ENCODE measurements around a stretch of chr2.

- PRO-cap, result bidirectional peak, plus-strand start at chr2:43101094, minus-strand start at chr2:43101060
These were observed 125.4 kb downstream of the ZFP36L2 start for GRCh38 chr2:43100732-43101712.

DNA sequence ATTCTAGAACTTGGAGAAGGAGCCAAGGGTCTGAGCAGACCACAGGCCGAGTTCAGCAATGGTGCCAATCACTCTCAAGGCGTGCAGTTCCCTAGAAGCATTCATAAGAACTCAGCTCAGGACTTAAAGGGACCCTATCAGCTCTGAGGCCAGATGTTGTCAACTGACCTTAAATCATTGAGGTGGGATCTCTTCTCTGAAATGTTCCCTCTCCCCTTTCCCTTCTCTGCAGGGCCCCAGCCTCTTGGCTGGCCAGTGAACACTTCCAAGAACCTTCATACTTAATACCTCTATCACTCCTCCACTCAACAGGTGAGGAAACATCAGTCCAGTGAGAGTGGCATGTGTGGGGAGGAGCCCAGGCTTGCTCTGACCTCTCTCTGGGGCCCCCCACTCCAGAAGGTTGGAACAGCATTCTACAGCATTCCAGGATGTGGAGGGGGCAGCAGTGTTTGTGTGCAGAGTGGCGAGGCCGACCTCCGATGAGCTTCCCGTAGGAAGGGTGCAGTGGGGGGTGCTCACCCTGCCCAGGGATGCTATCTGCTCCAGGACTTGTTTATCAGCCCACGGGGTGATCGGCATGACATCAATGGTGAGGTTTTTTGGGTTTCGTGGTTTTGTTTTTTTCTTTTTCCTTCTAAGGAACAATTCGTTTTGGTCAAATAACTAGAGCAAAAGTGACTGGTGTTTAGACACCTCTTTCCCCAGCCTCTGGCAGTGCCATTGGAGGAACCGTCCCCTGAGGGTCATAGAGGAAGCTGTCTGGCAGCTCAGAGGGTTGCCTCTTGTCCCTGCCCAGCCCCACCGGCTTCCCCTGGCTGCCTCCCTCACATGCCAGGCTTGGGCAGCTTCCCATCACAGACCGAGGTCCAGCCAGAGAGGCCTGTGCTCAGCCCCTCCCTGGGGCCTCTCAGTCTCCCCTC lies 96.7 kb downstream of the ZFP36L2 start:
- PRO-cap, result no peak

DNA sequence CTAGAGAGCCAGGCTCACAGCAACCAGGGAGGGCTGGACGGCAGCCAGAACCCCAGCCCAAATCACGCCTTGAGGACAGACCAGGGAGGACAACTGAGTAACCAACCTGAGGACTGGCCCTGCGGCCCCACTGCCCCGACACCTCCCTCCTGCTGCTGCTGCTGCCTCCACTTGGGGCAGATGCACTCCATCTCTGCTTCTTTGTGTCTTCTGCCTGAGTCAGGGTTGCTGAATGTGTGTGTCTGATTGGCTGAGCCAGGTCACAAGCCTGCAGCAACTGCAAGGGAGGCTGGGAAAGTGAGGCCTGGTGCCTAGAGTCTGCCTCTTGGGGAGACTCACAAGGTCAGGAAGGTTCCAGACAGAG lies 83.5 kb downstream of the ZFP36L2 start:
- PRO-cap, result no peak

DNA sequence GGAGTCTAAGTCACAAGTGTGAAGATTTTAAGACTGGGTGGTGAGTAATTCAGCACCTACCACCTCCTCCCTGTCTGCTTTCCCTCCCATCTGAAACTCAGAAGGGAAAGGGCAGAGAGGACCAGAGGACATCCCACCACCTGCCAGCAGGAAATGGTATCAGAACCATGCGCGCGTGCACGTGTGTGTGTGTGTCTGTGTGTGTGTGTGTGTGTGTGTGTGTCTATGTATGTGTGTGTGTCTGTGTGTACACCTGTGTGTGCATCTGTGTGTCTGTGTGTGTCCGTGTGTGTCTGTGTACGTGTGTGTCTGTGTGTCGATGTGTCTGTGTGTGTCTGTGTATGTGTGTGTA lies 76.9 kb downstream of the ZFP36L2 start:
- PRO-cap, result no peak

- PRO-cap, result no peak
These were observed 32.8 kb downstream of the ZFP36L2 start for GRCh38 chr2:43193623-43194010.

DNA sequence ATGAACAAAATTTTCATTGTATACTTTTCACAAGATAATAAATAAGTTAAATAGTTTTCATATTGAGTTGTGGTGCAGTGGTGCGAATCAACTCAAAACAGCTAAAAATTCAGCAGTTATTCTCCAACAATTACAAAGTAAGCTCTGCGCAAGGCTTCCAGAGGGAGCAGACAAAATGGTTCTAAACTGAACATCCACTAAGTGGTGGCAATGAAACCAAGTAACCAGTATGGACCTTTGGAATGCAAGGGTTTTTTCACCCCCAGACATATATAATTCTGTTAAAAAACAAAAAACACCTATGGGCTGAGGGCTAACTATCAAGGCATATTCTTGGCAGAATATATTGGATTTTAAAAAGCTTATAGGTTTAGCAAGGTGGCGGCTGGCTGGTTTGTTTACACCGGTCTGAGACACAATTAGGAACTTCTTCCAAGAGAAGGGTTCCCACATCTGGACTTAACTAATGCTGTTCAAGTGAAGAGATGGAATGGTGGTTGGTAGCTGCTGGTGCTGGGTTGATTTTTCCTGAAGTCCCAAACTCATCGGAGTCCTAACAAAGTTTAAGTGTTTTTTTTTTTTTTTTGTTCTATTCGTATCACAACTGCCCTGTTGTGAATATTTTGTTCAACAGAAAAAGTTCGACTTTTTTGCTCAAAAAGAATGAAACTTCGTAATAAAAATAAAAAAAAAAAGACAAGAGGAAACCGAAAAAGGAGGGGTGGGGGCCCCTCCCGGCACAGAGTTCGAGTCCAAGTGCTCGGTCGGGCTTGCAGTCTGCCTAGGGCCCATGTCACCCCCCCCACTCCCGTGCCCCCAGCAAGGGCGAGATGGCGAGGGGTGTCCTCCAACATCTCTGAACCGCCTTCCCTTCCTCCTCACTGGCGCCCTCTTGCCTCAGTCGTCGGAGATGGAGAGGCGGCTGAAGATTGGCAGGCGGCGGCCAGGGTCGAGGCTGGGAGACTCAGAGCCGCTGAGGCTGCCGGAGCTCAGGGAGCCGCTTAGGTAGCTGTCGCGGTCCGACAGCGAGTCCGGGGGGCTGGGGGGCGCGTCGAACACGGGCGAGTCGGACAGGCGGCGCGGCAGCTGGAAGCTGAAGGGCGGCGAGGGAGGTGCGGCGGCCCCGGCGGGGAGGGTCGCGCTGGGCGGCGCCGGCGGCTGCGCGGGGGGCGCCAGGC lies 2.6 kb downstream of the ZFP36L2 start:
- PRO-cap, result bidirectional peak, plus-strand start at position 967 of the sequence, minus-strand start at position 883 of the sequence

DNA sequence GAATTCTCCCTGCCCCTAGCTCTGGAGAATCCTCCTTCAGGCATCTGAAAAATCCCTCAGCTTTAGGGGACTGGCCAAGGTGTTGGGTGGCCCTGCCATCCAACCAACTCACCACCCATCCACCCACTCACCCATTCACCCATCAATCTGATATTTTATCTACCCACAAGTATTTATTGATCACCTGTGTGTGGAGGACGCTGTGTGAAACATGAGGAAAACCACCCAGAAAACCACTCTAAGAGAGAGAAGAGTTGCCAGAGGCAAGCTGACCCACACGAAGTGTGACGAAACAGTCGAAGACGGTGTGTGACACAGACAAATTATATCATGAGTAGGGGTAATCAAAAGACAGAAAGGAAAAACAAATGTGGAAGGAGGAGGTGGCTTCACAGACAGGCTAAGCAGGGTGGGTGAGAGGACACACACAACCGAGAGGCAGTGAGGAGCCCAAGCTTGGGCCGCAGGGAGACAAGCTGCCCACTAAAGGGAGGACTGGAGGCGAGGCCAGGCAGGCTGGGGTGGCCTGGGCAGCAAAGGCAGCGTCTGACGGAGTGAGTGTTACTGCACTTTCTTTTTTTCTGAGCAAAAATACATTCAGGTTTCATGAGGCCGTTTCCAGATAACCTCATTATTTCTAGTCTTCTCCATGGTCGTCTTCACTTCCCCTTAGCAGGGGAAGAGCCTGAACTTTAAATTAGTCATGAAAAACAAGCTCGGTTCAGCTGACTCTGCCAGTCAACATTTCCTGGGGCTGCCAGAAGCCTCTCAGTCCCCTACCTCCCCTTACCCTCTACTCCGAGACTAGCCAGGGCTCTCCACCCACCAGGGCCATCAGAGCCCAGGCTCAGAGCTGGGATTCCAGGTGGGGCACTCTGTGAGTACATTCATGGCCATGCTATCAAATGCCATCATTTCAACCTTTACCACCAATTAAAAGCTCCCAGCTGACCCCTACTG lies 13.6 kb upstream of the ZFP36L2 start:
- PRO-cap, result no peak

DNA sequence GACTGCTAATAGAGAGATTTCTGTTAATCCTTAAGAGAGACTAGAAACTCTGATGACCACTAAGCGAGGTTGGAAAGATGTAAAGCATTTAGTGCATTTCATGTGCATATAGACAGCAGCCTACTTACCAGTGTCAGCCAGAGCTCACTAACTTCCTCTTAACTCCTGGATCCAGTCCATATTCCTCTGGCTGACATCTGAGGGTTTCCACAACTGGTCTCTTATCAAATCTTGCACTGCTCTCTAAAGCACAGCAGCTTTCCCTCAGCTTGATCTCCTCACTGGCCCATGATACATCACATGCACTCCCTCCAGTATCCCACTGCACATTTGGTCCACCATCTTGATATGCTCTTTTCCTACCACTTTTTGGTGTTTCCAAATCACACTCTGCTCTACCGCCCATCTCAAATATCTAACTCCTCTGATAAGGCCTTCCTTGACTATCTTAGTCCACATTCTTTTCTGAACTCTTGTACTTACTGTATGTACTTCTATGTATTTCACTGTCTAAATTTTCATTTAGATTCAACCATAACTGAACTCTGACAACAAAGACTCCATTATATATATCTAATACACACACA lies 105.0 kb upstream of the ZFP36L2 start:
- PRO-cap, result no peak

DNA sequence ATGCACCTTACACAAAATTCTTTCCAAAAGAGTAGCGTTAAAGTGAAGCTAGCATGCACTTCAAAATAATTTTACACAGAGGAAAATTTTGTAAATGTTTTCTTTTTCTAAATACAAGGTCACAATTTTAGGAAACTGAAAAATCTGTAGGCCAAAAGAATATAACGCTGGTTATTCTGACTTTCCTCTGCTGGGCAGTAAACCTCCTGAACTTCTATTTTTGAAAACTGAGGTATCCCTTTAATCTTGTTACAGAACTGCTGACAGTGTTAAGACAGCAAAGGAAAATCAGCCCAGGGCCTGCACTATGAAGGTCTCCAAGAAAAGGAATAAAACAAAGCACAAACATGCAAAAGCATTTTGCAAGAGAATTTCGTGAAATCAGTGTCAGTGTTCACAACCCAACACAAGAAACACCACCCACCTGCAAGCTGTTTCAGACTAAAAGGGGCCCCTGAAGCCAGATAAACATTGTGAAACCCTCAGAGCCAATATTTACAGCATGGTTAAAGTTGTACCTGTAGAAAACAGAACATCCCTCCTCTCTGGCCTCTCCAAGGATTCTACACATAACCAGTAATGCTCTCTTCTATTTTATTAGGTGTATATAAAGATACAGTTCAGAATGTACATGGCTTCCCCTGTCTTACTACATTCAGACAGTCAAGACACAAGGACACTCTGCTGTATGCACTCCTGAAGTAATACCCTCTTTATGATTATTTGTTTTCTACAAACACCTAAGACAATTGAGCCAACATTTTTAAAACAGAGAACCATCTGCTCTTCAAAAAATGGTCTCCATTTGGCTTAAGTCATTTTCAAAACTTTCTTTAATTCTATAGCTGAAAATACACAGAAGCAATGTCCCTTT lies 149.4 kb upstream of the ZFP36L2 start:
- PRO-cap, result no peak

GRCh38 chr2:43869856-43870516 lies 31.2 kb downstream of the ABCG8 start:
- PRO-cap, result no peak

GRCh38 chr2:43904617-43905091 lies 65.9 kb downstream of the ABCG8 start:
- PRO-cap, result no peak

DNA sequence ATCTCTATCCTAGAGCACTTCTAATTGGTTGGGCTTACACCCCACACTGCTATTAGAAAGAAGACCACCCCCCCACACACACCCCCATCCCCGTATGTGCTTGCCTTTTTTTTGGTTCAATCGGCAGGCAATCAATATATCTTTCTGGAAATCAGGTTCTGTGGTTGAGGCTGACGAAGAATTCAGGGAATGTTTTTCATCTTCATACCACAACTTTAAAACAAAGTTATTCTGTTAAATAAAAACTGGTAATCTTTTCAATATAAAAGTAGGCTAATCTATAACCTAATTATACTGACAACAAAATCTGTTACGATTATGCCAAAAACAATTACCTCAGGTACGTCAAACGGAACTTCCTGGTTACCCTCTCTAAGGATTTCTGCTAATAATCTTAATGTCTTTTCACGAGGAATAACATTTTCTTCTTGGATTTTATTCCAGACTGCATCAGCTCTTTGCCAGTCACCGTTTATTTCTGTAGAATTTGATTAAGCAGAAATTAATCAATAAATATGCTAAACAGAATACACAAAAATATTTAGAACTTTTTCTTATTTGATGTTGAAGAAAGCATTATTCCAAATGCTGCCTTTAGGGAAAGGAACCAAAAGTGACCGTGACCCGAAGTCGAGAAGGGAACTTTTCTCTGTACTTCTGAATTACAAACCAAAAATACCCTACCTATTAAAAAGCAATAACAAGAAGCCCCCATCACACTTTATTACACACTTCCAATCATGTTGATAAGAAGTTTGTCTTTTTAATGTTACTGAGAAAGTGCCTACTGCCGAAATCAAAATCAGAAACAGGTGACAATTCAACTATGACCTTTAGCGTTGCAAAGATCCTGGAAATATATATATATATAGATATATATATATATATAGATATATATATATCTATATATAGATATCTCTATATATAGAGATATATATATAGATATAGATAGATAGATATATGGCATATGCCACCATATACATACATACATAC lies 77.6 kb downstream of the LRPPRC start:
- PRO-cap, result no peak

DNA sequence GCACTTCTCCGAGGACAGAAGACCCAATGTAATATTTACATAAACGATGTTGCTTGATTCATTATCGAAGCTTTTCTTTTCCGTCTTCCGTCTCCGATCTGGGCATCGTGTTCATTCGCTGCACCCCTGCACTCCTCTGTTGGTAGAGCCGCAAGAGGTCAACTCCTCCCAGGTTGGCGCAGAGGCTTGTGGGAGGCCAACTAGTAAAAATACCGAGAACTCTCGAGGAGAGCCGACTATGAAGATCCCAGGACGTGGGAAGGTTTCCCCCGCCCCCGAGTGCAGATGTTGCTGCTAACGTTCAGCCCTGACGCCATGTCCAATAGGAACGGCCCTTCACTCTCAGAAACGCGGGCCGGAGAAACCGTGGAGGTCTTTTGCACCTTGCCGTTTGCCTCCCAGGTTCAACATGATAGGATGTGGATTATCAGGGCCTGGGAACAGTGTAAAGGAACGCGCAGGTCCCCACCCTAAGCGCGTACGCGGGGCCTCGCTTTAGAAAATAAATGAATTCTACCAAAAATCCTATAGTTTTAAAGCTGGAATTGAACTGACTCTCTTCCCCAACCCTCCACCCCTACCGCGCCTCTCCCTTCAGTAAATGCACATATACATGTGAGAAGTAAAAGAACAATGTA lies 431 bp upstream of the LRPPRC start:
- PRO-cap, result bidirectional peak, plus-strand start at position 215 of the sequence, minus-strand start outside the sequence; unidirectional peak, plus-strand start at position 345 of the sequence

DNA sequence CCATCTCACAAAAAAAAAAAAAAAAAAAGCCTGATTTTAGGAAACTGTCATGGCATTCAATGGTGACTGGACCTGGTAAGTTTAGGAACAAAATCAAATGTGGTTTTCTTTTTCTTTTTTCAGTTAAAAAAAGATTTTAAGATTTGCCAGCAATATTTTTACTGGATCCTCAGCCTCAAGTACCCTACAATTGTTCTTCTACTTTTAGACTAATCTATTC lies 55.3 kb upstream of the PPM1B start:
- PRO-cap, result no peak

GRCh38 chr2:44181052-44181678 lies 12.5 kb downstream of the PPM1B start:
- PRO-cap, result no peak

- PRO-cap, result no peak
These were observed 4.8 kb upstream of the SIX2 start for GRCh38 chr2:45013979-45014477.

DNA sequence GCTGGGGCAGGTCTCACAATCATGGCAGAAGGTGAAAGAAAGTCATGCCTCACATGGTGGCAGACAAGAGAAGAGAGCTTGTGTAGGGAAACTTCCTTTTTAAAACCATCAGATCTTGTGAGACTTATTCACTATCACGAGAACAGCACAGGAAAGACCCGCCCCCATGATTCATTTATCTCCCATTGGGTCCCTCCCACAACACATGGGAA lies 183.2 kb upstream of the SIX2 start:
- PRO-cap, result no peak

DNA sequence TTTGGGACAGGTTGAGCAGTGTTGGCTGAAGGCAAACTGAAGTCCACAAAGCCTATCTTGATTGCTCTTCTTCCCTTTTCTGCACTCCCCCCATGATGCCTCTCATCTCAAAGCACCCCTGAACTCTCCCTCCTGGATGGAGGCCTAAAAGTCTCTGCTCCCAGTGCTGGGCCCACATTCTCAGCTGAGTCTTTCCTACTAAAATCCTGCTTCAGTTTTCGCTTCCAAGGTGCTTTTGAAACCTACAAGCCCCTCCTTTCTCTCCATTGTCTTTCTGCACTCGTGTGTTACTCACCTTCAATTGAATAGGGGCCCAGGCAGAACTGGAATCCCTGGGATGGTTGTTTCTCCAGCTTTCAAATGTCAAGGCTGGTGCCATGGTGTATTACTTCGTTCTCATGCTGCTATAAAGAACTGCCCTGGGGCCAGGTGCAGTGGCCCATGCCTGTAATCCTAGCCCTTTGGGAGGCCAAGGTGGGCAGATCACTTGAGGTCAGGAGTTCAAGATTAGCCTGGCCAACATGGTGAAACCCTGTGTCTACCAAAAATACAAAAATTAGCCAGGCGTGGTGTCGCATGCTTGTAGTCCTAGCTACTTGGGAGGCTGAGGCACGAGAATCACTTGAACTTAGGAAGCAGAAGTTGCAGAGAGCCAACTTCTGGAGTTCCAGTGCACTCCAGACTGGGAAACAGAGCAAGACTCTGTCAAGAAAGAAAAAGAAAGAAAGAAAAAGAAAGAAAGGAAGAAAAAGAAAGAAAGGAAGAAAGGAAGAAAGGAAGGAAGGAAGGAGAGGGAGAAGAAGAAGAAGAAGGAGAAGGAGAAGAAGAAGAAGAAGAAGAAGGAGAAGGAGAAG lies 64.6 kb downstream of the PRKCE start:
- PRO-cap, result no peak

GRCh38 chr2:45765956-45766298 lies 114.5 kb downstream of the PRKCE start:
- PRO-cap, result no peak

DNA sequence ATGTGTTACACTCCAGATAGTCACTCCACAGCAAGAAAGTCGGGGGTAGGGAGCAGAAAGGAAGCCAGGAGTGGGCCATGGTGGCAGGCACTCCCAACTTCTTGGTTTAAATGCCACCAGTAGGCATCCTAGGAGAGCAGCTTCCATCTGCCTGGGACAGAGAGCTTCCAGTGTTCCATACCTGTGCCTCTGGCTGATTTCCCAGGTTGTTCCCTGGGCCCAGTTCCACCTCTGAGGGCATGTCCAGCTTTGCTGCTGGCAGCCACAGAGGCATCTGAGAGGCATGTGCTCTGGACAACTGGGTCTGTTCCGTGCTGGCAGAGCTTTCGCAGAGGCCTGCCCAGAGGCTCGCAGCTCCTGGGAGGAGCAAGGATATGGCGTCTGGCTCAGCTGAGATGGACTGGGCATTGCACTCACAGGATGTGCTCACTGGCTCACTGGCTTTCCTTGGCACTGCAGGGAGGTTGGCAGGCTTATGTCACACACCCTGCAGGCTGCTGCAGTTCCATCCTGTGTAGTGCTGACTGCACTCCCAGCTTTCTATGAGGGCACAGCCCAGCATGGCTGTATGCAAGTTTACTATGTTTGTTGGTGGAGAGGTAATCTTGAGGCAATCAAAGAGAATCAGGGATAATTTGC lies 172.2 kb downstream of the PRKCE start:
- PRO-cap, result unidirectional peak, minus-strand start at position 276 of the sequence